Diencephalon (tissue), 2 donors: ENCODE results near the gene SEPTIN7.

- RAMPAGE, long total RNA, result no peak
Measured at GRCh38 chr7:33527058-33527704, 378.2 kb upstream of the BMPER start.

GRCh38 chr7:33554672-33555185 lies 350.6 kb upstream of the BMPER start:
- RAMPAGE, long total RNA, result no peak

DNA sequence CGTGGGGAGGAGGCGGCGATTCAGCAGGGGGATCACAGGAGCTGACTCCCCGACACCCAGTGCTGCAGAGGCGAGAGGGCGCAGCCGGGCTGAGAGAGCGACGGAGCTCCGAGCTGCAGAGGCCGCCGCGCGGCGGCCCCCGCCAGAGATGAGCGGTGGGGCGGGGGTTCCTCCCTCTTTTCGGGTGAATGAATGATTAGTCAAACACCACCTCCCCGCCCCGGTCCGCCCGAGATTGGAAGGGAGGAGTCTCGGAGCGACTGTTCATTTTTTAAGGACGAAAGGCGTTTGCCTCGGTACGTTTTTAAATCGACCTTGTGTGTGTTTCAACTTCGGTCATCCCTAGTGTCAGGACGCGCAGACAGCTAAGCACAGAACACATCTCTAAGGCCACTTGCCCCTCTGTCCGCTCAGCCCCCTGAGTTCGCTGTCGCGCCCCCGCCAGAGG lies 1.1 kb upstream of the BMPER start:
- RAMPAGE, long total RNA, result no peak

DNA sequence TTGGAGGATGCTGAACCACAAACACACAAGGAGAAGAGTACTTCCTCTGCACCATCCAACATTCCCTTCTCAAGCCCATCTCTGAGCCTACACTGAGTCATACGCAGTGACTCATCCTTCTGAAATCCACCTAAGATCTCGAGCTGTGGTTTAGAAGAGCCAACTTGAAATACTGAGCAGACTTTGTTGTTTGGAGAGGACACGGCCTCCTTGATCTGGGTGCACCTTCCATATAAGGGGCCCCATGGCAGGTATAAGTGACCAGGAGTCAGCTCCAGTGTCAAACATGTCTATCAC lies 82.0 kb downstream of the BMPER start:
- RAMPAGE, long total RNA, result no peak

GRCh38 chr7:34652612-34653350 lies 5.2 kb upstream of the NPSR1 start:
- RAMPAGE, long total RNA, result no peak

- RAMPAGE, long total RNA, result no peak
Measured at GRCh38 chr7:34757917-34758640, 100.1 kb downstream of the NPSR1 start.

DNA sequence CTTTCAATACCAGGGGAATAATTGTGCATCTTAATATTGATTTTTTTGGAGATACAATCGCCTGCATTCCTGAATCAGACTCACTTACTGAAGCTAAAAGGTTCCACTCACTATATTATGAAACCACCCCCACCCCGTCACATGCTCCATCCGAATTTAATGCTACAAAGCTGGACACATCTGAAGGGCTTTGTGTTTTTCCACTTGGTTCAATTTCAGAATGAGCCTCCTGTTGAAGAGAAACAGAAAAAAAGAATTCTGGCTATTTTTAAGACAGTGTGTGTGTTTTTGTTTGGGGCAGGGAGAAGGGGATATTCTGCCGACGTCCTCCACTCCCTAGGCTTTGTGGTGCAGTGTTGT lies 165.5 kb upstream of the TBX20 start:
- RAMPAGE, long total RNA, result no peak

- RAMPAGE, long total RNA, result no peak
Measured at GRCh38 chr7:35727597-35728165, 32.7 kb upstream of the HERPUD2 start.

DNA sequence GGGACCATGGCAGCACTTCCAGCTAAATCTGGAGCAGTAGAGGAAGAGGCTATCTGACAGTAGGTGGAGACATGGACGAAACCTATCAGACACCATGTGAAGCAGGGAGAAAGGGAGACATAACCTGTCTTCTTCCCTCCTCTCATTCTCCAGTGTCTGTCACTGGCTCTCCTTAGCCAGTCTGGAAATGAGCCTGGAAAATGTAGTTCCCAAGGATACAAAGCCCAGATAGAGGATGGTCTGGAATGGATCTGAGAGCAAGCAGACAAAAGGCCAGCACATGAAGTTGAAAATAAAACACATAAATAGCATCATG lies 33.7 kb upstream of the HERPUD2 start:
- RAMPAGE, long total RNA, result no peak

DNA sequence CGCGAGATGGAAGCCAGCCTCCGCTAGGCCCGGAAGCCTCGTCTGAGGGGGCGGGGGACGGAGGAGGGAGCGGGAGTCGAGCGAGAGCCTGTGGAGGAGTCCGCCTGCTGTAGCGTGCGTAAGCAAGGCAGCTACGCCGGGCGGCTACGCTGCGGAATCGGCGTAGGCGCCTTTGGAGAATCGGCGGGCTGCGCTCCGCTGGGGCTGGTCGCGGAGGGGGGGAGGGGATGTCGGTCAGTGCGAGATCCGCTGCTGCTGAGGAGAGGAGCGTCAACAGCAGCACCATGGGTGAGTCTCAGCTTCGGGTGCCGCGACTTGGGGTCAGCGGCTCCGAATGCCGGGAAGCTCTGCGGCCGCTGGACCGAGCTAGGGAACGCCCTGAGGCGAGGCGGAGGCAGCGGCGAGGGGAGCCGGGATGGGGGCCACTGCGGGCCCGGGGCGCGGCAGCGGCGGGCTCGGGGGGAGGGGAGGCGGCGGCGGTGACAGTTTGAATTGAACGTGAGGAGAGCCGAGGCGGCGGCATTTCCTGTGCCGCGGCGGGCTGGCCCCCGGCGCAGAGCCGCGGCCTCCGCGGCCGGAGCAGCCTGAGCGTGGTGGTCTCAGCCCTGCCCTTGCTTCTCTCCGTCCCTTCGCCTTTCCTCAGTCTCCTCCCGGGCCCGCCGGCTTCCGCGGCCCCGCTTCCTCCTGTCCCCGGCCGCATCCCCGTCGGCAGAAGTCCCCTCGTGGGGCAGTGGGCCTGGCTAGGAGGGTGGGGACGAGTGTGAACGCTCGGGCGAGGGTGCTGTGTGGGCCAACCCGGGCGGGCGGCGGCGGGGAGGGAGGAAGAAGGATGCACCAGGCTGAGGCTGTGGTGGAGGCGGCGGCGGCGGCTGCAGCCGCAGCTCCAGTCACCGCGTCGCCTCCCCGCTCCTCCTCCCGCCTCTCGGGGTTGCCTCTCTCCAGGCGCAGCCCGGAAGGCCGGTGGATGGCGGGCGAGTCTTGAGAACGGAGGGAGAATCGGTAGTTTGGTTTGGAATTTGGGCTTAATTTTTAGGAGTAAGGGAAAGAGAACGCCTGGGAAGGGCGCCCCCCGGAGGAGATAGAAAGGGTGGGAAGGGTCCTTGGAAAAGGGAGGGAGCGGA lies at the start of gene SEPTIN7:
Gene SEPTIN7 (plus strand): TSS at position 75 of the 1,121 bp plus-strand sequence.
- RAMPAGE, long total RNA, result start-site peak on the plus strand centred at position 214 of the sequence, 114 bp wide, 6,423 and 3,995 reads in 2 replicates

DNA sequence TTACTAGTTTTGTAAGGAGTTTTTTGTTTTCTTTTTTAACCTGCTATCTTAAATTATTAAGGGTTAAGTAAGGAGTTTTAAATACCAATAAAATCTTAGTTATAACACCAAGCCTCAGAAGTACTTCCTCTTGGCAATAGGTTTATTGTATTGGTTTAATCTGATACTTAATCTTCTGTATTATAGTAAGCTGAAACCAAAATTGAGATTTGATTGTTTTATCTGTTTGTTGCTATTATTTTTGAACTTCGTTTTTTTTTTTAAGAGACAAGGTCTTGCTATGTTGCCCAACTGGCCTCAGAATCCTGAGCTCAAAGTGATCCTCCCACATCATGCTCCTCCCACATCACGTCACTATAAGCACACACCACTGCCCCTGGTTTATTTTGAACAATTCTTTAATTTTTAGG lies 83.9 kb downstream of the SEPTIN7 start:
- RAMPAGE, long total RNA, result no peak

DNA sequence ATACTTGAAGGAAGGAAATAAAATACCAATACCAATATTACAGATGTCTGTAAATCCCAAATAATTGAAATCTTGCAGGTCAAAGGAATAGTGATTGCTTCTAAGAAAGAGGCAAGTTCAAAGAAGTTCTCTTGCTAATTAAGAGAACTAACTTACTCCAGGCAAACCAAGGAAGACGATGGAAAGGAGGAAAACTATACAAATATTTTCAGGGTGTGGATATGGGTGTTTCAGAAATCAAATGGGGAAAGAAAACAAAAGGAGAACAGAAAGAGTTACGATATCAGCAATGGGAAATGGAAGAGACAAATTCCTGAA lies 87.0 kb downstream of the SEPTIN7 start:
- RAMPAGE, long total RNA, result no peak

DNA sequence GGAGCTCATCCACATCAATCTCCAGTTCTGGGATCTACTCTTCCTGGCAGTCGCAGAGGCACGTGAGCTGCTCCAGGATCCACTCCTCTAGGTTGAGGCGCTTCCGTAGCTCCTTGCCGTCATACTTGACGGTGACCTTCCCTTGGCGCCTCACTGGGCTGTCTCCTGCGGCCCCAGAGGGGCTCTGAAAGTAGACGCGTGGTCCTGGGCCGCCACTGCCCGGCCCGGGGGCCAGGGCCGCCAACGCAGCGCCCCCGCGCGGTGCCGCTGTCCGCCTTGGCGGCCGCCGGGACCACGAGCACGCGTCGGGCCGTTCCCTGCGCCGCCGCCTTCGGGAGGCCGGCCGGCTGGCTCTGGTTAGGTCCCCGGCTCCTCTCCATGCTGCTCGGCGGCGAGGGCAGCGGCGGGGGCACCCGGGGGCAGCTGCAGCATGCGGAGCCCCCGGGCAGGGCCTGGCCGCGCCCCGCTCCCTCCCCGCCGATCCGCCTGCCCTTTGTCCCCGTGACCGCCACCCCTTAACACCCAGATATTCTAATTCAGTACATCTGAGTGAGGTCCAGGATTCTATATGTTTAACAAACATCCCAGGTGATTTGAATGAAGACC lies 170.5 kb downstream of the SEPTIN7 start:
- RAMPAGE, long total RNA, result no peak

DNA sequence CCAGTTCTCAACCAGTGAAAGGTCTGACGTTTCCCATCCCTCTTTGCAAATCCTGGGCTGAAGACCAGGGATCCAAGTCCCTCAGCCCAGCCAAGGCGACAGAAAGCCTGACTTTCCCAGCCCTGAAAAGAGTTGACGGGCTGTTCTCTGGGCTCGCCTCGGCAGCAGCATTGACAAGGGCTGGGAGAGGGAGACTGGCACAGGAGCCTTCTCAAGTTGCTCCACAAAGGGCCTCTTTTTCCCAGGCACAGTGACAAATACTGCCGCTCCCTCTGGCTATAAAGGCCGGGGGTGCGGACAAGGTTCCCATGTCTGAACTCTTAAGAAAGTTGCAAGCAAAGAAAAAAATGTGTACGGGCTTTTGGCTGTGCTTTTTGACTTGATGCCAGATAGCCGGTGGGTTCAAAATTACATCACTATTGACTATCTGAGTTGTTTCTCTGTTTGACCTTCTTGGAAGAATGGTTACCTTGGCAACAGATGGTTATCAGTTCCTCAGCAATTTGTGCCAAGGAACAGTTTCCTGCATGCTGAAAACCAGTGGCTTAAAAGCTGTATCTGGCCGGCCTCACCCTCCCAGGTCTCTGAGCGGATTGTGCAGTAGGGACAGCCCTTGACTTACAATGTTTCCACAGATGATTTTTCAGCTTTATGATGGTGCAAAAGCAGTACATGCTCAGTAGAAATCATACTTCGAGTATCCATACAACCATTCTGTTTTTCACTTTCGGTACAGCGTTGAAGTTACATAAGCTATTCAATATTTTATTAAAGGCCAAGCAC lies 115.8 kb upstream of the EEPD1 start:
- RAMPAGE, long total RNA, result no peak

DNA sequence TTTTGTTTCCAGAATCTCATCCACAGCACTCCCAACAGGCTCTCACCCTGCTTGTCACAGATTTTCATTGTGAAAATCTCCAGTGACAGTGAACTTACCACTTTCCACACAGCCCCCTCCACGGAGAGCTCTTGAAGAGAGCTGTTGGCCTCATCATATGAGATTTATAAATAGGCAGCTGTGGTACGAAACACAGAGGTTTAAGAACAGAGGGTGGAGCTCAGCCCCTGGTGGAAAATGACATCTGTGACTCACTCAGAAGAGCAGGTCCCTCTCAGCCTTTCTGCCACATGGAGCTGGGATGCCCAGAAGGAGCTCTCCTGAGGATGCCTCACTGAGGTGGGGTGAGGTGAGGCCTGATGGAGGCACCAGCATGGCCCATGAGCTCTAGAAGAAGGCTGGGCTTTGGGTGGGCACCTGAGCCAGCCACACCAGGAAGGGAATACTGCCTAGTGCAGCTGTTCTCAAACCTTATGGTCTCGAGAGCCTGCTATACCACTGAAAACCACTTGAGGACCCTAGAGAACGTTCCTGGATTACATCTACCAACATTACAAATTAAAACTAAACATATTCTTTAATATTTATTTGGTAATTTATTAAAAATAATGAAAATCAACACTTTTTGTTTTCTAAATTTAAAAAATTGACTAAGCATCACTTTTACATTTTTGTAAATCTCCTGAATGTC lies 25.8 kb upstream of the EEPD1 start:
- RAMPAGE, long total RNA, result no peak

DNA sequence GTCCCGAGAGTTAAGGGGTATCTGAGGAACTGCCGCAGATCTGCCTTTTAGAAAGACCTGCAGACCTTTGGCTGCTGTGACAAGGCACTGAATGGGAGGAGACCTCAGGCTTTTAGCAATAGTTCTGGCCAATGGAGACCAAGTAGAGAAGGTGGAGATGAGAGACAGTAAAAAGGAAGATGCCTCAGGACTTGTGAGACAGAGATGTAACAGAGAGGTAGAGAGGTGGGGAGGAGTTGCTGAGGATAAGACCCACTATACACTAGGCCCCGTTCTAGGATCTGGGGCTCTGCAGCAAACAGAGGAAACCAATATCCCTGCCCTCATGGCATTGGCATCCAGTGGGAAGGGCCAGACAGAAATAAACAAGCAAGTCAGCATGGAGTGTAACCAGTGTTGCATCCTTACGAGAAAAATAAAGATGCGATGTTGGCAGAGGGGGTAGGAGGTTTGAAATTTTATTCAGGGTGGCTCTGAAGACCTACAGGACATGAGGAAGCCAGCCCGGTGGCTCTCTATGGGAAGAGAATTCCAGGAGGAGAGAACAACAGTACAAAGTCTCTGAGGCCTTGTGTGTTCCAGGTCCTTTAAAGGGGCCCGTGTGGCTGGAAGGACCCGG lies 22.1 kb upstream of the EEPD1 start:
- RAMPAGE, long total RNA, result no peak

DNA sequence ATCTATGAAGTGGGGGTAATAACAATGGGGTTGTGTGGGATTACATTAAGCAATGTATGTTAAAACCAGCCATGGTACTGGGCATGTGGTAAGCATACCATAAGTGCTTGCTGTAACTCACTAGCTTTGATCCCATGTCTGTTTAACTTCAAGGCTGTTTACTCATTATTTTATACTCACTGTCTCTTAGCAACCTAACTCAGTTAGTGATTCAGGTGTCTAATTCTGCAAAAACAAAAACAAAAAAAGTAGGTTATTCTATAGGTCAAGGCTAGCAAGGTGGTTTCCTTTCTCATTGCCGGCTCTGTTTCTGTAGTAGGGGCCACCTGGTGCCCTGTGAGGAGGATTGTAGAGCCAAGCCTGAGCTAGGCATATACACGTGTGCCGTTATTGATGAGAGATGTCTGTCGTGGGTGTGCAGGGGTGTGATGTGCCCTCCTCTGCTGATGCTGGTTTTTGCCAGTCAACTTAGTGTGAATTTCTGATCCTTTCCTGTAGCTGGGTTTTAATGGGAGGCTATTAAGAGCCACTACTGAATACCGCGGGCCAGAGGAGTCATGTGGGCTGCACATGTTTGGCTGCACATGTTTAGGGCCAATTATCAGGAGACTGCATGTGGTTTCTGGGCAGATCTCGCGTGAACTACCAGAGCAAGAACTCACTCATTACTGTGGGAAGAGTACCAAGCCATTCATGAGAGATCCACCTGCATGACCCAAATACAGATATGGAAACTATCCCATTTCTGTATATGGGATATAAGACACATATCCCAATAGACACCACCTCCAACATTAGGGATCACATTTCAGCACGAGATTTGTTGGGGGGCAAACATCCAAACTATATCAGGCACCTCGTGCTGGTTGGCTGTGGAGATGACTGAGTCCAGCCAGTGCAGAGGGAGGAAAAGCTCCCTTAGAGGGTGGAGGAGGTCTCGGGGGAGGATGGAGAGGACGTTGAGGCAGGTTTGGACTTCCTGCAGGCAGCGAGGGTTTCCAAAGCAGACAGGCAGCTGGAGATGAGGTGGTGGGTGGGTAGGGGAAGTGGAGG lies 56.3 kb downstream of the EEPD1 start:
- RAMPAGE, long total RNA, result no peak

- RAMPAGE, long total RNA, result no peak
Measured at GRCh38 chr7:36258410-36258895, 105.4 kb downstream of the EEPD1 start.

DNA sequence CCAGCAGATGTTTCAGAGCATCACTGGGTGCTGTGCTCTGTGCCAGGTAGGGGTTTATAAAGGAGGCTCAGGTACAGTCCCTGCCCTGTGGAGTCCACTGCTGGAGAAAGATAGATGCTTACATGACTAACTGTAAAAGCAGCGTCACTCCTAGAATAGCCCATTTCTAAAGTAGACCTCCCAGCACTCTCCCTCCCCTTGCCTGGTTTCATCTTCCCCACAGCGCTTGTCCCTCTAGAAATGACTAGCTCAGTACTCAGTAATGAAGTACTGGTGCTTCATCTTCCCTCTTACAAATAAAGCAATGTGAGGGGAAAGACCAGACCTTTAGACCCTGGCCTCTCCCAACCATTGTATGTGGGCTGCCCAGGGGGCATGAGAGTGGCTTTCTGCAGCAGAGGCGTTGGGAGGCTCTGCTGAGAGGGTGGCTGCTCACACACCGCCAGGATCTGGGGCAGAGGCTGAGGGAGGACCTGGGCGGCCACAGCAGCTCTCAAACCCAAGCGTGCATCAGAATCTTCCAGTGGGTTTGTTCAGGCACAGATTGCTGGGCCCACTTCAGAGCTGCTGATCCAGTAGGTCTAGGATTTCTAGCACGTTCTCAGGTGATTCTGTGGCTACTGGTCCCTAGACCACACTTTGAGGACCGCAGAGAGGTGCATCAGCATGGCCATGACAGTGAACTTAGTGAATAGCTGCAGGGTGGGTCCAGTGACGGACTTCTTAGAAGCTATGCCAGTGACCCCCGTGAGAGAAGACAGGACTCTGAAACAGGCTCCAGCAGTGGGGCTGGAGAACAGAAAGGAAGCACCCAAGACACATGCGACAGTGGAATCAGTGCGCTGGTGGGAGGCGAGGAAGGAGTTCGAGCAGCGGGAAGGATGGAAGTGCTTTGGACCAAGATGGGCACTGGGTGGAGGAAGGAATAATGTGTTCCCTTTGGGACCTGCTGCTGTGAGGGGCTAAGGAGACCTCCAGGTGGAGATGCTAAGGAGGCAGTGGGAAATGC lies 87.5 kb downstream of the MATCAP2 start:
- RAMPAGE, long total RNA, result no peak

GRCh38 chr7:36388901-36389182 lies 820 bp upstream of the ANLN start:
- RAMPAGE, long total RNA, result no peak